ENCODE results near the genes ATF7IP2 and PRM1.

- PRO-cap, result no peak
Measured at GRCh38 chr16:9545965-9546387, 454.5 kb downstream of the HAPSTR1 start.

DNA sequence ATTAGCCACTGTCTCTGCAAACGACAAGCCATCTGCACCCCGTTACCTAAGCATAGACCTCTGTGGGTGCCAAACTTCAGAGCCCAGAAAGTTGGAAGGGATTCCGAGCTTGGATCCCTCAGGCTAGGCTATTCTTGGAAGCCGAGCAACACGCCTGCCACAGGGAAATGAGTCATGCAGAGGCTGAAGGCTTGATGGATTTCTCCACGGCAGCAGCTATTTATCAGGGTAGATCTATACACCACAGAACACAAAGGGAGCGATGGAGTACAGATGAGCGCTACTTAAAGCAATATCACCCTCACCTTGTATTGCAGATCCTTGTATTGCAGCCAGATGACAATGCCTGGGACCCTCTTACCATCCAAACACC lies 101.8 kb downstream of the GRIN2A start:
- PRO-cap, result unidirectional peak, plus-strand start at position 244 of the sequence

GRCh38 chr16:10182022-10182264 lies 285 bp downstream of the GRIN2A start:
- PRO-cap, result no peak

- PRO-cap, result bidirectional peak, plus-strand start at chr16:10386061, minus-strand start at chr16:10386082; bidirectional peak, plus-strand start at chr16:10386387, minus-strand start at chr16:10386268
Measured at GRCh38 chr16:10385748-10386518, at the start of gene ATF7IP2. Gene ATF7IP2, plus strand, starts transcription at chr16:10386061.

GRCh38 chr16:10451316-10452074 lies 65.6 kb downstream of the ATF7IP2 start:
- PRO-cap, result no peak

- PRO-cap, result no peak
Measured at GRCh38 chr16:10646705-10647466, 47.8 kb downstream of the TEKT5 start.

DNA sequence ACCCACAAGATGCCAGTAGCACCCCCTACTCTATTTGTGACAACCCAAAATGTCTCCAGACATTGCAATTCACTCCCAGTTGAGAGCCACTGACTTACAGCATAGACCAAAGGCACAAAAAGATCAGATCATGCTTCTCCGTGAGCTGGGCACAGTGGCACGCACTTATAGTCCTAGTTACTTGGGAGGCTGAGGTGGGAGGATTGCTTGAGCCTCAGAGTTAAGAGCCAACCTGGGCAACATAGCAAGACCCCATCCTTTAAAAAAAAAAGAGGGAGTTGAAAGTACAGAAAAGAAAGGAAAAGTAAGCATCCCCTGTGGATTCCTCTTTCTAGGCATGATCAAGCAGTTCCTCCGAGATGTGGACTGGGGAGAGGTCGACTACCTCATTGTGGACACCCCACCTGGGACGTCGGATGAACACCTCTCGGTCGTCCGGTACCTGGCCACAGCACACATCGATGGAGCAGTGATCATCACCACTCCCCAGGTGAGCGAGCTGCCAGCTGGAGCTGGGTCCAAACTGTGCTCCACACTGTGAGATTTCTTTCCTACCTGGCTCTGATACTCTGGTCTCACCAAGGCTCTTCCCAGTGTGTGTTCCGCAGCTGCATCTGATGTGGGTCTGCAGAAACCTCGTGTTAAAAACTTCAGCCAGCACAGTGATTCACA lies 14.0 kb downstream of the NUBP1 start:
- PRO-cap, result no peak

- PRO-cap, result no peak
Measured at GRCh38 chr16:10817995-10818393, 600 bp downstream of the TVP23A start.

DNA sequence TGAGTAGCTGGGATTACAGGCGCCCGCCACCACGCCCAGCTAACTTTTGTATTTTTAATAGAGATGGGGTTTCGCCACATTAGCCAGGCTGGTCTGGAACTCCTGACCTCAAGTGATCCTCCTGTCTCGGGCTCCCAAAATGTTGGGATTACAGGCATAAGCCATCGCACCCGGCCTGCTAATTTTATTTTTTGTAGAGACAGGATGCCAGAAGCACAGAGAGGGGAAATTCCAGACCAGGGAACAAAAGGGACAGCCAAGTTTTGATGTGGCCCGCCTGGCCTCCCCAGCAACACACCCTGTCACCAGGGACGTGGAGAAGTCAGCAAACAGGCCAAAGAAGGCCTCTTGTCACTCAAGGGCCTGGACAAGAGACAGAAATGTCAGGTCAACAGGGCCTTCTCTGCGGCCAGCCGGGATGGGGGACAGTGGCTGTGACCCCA lies 8.9 kb upstream of the TVP23A start:
- PRO-cap, result no peak

- PRO-cap, result no peak
Measured at GRCh38 chr16:10829515-10829877, 10.9 kb upstream of the TVP23A start.

- PRO-cap, result no peak
Measured at GRCh38 chr16:10846537-10847177, 28.1 kb upstream of the TVP23A start.

DNA sequence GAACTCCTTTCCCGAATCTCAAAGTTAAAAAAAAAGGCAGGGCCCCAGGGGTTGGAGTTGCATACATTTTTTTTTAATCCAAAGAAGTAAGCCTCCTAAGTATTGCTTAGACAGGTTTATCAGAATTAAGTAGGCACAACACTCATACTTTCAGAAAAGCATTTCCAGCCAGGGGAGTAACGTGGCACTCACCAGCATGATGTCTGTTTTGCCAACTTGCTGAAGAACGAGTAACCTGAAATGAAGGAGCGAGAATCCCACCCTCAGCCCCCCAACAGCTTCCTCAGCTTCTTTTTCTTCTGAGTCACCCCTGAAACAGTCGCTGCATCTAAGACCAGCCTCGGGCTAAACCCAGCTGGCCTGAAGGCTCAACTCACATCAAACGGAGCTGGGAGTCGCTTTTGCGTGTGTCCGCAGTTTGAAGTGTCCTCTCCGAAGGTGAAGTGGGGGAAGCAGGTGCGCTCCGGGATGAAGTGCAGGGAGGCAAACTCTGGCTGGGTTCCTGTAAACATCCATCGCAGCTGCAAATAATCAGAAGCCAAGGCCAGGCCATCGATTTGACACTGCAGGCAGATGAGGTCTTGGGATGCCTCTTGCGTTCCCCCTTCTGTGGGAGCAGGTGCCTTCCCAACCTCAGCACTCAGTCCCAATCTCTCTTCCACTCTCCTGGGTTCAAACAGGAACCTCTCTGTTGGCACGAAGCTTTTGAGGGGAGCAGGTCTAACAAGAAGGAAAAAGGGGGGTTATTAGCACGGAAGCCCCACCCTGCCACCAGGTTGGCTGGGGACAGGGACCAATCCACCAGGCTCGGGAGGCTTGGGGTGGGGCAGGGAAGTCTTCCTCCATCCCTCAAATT lies 13.2 kb downstream of the DEXI start:
- PRO-cap, result no peak

- PRO-cap, result no peak
Measured at GRCh38 chr16:11113622-11113903, 142.4 kb downstream of the SOCS1 start.

- PRO-cap, result no peak
Measured at GRCh38 chr16:11198532-11199279, 57.3 kb downstream of the SOCS1 start.

DNA sequence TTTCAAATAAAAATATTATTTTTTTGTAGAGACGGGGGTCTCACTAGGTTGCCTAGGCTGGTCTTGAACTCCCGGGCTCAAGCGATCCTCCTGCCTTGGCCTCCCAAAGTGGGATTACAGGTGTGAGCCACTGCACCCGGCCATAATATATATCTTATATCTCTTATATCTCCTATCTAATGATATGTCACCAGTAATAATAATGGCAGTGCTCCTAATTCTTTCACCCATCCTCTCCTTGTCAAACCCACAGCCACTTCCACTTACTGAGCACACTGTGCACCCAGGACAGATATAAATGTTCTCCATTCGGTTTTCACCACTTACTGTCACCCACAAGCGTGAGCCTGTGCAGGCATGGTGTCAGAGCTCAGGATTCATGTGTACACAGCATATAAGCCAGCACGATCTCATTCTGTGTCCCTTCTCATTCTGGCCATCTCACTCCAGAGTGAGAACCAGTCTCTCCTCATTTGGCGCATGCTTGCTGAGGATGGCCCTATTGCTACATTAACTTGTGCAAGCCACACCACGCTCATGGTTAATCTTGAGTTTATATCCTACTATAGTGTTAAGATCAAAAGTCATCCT lies 21.3 kb downstream of the SOCS1 start:
- PRO-cap, result no peak

DNA sequence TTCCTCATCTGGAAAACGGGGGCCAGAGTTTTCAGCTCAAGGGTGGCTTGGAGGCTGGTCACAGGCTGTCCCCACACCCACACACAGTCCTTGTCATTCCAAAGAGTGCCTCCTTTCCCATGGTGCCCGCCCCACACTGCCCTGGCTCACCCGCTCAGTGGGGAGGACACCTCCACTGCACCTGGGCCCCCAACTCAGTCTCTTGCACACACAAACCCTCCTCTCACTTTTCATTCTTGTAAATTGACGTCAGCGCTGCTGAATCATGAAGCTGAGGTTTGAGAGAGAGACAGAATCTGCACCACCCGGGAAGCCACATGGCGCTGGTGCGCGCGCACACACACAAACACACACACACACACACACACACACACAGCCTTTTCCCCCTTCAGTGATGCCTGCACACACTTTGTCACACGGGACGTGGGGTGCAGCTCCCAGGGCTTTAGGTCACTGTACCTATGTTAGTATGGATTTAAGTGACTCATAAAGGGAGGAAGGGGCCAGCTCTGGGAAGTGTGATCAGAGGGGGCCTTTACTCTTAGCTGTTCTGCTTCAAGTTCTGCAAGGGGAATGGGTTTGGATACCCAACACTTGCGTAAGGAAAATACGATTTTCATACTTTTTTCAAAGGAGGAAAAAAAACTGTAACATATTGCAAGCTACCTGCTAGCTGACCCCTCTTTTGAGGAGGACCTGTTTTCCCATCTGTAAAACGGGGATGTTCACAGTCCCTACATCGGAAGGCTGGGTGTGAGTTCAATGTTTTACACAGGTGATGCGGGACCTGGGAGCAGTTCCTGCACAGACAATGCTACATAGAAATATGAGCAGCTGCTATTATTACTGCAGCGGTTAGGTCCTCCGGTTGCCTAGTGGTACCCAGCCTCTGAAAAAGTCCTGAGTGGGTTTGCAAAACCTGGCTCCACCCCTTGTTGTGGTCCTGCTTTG lies 3.8 kb downstream of the SOCS1 start:
- PRO-cap, result no peak

DNA sequence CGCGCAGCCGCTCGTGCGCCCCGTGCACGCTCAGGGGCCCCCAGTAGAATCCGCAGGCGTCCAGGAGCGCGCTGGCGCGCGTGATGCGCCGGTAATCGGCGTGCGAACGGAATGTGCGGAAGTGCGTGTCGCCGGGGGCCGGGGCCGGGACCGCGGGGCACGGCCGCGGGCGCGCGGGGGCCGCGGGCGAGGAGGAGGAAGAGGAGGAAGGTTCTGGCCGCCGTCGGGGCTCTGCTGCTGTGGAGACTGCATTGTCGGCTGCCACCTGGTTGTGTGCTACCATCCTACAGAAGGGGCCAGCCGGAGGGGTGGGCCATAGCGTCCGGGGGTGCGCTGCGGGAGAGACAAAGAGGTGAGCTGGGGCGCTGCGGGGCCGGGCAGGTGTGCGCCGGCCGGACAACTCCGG lies 805 bp downstream of the SOCS1 start:
- PRO-cap, result no peak

- PRO-cap, result no peak
Measured at GRCh38 chr16:11281045-11281769, at the start of gene PRM1. Gene PRM1, minus strand, starts transcription at chr16:11281330.

GRCh38 chr16:11493578-11493918 lies 33.5 kb downstream of the ENSG00000188897 start:
- PRO-cap, result no peak

- PRO-cap, result no peak
Measured at GRCh38 chr16:11506741-11507400, 20.2 kb downstream of the ENSG00000188897 start.